Metastatic Pancreatic Carcinoma in the Ovary (tissue), 1 donor: ENCODE results near the genes PPP1R2C and MAOA.

DNA sequence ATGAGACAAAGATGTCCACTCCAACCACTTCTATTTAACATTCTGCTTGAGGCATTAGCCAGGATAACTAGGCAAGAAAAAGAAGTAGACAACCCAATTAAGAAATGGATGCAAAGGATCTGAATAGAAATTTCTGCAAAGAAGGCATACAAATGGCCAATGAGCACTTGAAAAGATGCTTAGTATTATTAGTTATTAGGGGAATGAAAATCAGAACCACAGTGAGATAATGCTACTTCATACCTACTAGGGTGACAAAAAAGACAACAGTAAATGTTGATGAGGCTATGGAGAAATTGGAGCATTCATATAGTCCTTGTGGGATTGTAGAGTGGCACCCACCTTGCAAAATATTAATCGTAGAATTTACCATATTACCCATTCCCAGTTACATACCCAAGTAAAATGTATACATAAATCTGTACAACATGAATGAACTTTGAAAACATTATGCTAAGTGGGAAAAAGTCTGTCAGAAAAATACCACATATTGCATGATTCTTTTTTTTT lies 73.8 kb downstream of the USP9X start:
- PRO-cap = no peak

- PRO-cap = no peak
Observed at GRCh38 chrX:41210037-41210916, 123.7 kb upstream of the DDX3X start.

GRCh38 chrX:41215833-41216501 lies 118.0 kb upstream of the DDX3X start:
- PRO-cap = no peak

GRCh38 chrX:41332324-41333033 lies 1.5 kb upstream of the DDX3X start:
- PRO-cap = no peak

- PRO-cap = no peak
Observed at GRCh38 chrX:41336682-41336934, 2.6 kb downstream of the DDX3X start.

DNA sequence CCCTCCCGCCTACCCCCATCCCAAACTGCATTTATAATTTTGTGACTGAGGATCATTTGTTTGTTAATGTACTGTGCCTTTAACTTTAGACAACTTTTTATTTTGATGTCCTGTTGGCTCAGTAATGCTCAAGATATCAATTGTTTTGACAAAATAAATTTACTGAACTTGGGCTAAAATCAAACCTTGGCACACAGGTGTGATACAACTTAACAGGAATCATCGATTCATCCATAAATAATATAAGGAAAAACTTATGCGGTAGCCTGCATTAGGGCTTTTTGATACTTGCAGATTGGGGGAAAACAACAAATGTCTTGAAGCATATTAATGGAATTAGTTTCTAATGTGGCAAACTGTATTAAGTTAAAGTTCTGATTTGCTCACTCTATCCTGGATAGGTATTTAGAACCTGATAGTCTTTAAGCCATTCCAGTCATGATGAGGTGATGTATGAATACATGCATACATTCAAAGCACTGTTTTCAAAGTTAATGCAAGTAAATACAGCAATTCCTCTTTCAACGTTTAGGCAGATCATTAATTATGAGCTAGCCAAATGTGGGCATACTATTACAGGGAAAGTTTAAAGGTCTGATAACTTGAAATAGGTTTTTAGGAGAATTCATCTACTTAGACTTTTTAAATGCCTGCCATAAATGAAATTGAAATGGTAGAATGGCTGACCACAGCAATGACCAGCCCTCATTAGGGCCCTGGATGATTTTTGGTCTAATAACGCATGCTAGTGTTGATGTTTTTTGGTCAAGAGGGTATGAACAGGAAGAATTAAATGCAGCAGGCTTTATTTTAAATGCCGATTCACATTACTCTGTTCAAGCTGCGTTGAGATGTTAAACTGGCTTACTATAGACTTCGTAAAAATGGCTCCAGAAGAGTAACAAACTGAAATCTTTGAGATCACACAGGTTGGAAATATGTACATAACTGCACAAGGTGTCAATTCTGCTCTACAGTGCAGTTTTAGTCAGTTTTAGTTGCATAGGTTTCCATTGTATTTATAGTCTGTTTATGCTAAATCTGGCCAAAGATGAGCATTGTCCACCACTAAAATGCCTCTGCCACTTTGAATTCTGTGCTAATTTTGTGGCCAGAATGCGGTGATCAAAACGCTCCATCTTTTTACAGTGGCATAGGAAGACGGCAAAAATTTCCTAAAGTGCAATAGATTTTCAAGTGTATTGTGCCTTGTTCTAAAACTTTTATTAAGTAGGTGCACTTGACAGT lies 14.4 kb downstream of the DDX3X start:
- PRO-cap = no peak

DNA sequence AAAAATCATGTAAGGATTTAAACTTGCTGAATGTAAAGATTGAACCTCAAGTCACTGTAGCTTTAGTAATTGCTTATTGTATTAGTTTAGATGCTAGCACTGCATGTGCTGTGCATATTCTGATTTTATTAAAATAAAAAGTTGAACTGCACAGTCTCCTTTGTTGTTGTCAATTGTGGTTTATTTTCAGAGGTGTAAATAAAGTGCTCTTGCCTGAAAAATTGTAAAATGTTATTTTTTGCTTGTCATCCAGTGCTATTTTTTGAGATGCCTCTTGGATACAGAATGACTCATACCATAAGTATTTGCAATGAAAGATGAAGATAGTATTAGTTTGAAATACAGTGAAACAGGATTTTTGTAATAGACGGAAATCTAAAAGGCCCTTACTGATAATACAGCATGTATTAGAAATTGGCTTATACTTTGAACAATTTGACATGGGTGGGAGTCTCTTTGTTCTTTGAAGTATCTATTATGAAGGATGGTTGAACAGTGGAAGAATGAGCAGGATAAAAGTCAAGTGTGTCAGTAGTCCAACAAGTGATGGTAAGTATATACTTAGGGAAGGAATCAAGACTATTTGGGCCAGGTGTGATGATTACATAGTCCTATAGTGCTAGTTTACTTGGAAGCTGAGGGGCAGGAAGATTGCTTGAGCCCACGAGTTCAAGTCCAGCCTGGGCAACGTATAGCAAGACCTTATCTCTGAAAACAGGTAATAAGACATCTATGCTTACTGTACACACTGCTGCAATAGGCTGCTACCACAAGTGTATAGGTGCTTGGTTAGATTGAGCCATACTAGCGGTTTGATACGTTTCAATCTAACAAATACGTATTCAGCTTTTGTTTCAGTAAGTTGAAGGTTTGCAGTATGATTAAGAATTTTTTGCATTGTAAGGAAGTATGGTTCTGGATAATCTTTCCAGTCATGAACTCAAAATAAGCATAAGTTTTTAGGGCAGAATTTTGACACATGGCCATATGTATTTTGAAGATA lies 16.4 kb downstream of the DDX3X start:
- PRO-cap = no peak

DNA sequence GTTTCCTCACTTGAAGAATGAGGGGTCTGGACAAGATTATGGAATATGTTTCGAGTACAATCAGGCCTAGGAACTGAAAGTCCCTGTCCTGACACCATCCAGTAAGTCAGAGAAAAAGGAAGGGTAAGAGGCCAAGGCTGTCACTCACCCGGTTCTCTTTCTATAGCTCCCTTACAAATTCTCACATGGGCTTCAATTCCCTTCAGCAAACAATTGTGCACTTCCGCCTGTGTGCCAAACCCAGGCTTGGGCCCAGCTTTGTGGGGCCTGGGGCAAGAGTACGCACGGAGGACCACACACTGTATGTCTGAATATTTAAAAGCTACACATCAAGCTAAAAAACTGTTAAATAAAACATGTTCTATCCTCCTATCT lies 4.0 kb upstream of the NYX start:
- PRO-cap = no peak

DNA sequence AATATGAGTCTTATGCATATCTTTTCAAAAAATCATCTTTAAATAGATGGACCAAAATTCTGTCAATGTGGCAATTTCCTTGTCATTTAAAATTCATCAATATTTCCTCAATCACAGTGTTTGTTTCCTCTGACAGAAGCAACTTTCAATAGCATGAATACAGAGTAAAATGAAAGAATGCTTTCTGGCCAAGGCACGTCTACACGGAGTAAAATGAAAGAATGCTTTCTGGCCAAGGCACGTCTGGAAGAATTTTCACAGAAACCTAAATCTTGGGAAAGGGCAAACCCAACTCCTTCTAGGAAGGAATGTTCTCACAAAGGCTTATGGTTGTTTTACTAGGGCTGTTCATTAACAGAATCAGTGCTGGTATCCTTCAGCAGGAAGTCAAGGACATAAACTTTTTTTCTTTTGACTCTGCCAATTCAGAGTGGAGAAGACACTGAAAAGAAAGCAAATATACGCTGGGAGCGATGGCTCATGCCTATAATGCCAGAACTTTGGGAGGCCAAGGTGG lies 99.0 kb upstream of the GPR34 start:
- PRO-cap = no peak

DNA sequence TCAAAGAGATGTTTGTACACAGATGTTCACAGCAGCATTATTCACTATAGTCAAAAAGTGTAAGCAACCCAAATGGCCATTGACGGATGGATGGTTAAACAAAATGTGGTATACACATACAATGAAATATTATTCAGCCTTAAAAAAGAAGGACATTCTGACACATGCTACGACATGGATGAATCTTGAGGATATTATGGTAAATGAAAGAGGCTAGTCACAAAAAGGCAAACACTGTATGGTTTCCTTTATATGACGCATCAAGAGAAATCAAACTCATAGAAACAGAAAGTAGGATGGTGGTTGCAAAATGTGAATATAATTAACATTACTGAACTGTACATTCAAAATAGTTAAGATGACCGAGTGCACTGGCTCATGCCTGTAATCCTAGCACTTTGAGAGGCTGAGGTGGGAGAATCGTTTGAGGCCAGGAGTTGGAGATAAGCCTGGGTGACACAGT lies 9.5 kb upstream of the CASK start:
- PRO-cap = no peak

- PRO-cap = no peak
Observed at GRCh38 chrX:42777881-42778598, at the start of gene PPP1R2C. PPP1R2C (minus strand) TSS chrX:42778163.

DNA sequence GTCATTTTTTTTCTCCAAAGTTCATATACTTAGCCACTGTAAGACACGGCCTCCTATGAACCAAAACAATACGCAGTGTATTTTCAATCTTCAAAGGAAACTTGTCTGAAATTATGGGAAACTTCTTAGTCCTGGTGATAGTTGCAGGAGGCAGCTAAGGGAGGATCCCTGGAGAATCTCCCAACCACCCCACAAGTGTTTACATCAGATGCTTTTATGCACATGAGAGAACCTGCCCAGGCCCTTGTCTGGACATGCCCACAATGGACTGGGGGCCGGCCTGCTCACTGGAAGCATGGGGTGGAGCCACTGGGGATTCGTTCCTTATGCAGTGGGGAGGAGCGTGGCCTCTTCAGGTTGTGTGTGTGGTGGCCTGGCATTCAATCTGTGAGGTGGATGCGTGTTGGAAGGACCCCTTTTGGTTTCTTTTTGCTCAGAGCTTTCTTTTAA lies 398.7 kb upstream of the PPP1R2C start:
- PRO-cap = no peak

GRCh38 chrX:43655978-43656804 lies at the start of gene MAOA:
MAOA (plus strand) TSS chrX:43656299.
- PRO-cap = bidirectional peak, plus-strand start at chrX:43656242, minus-strand start at chrX:43656119

DNA sequence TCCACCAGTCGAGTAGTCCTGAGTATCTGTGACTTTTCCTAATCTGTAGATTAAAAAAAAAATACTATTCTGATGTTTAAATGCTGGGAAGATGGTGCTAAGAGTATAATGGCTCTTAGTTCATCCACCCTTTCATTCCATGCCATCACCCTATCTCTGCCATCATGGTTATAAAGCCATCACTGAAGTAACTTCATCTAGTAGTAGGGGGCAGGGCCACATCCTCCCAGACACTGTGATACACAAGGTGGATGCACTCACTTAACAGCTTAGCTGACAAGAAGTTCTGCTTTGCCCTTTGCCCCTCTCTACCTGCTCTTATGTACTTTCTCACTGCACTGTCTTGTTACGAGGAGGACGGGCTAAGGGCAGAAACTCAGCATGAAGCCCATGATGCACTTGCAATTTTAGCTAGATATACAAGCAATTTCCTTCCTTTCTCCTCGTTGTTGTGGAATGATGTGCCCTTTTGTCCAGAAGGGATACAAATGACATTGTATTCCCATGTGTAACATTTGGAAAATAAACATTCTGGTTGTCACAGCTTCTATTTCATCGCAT lies 47.0 kb downstream of the MAOA start:
- PRO-cap = no peak

GRCh38 chrX:43716868-43717893 lies 61.1 kb downstream of the MAOA start:
- PRO-cap = no peak

DNA sequence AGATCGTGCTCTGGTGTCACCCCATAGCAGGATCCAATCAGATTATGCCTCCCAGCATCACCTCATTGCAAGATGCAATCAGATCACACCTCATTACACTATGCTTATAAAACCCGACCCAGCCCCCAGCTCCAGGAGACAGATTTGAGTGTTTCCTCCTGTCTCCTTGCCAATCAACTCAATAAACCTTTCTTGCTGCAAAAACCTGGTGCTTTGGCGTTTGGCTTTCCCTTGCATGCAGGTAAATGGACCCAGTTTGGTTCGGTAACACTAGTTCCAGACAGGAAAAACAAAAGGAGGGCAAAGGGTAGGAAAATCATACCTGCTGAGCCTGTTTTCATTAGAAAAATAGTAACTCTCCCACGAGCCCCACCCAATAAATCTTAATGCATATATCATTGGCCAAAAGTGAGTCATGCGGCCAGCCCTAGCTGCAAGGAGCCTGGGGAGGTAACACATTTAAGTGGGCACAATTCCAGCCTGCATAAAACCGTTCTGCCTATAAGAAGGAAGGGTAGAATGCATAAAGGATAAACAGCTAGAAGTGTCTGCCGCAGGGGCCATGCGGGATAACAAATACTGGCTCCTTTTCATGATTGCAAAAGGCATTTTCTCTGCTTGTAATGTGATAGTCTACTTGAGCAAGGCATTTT lies 37.3 kb downstream of the EFHC2 start:
- PRO-cap = no peak

GRCh38 chrX:44542150-44542480 lies 544 bp downstream of the FUNDC1 start:
- PRO-cap = no peak

DNA sequence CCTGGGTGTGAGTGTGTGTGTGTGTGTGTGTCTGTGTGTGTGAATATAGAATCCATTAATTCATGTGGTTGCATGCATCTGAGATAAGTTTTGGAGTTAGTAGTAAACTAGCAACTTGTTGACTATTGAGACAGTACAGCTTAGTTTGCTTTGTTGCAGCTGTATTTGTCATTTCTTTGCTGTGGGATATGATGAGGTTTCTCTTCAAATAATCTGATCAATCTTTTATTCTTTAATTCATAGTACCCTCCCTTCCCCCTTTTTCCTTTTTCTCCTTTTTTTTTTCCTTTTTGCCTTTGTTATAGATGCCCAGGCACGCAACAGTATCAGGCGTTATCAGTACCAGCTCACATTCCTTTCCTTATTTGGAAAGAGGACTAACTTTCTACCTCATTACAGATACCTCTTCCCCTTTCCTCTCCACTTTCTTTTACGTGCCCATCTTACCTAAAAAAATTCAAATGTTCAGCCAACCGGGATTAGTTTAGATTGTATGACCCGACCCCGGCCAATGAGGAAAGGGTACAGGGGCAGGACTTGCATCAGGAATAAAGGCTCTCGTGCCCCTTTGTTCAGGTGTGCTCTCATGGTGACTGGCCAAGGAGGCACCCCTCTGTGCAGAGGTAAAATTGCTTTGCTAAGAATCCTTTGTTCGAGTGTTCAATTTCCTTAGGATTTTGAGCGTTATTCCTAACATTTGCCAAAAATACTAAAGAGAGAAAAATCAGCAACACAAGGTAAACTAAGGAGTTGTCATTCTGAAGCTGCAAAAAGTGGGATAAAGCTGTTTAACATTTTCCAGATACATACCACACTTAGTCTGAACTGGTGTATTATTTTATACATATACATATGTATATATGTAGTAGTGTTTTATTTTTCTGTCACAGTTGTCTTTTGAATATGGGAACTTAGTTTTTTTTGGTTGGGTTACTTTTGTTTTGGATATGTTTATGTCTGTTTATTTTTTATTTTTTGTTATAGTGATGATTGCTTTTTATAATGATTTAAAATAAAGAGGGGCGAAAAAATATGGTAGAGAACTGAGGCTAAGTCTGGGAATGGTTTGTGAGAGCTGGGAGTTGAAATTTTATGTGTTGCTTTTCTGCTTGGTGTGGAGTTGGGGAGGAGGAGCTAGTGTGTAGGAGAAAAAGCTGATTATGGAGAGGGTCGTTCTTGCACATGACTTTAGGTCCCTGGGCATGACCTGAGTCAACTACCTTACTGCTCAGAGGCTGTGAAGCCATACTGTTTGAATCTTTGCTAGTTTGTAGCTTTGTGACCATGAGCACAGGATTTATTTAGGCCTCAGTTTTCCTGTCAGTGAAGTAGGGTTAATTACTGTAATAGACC lies 78.1 kb downstream of the KDM6A start:
- PRO-cap = no peak

- PRO-cap = no peak
Observed at GRCh38 chrX:44954340-44954890, 81.4 kb downstream of the KDM6A start.

DNA sequence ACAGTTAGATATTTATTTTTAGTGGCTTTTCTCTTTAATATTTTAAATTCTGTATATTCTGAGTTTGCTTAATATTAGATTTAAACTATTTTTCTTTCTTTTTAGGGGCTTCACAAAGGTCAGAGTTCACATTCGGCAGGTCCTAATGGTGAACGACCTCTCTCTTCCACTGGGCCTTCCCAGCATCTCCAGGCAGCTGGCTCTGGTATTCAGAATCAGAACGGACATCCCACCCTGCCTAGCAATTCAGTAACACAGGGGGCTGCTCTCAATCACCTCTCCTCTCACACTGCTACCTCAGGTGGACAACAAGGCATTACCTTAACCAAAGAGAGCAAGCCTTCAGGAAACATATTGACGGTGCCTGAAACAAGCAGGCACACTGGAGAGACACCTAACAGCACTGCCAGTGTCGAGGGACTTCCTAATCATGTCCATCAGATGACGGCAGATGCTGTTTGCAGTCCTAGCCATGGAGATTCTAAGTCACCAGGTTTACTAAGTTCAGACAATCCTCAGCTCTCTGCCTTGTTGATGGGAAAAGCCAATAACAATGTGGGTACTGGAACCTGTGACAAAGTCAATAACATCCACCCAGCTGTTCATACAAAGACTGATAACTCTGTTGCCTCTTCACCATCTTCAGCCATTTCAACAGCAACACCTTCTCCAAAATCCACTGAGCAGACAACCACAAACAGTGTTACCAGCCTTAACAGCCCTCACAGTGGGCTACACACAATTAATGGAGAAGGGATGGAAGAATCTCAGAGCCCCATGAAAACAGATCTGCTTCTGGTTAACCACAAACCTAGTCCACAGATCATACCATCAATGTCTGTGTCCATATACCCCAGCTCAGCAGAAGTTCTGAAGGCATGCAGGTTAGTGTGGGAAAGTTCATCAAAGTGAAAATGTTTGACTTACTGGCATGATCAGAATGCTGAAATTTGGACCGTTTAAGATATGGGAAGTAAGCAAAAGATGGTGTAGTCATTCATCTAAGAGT lies 130.9 kb downstream of the DIPK2B start:
- PRO-cap = no peak